ENCODE results near the gene CHAMP1.

DNA sequence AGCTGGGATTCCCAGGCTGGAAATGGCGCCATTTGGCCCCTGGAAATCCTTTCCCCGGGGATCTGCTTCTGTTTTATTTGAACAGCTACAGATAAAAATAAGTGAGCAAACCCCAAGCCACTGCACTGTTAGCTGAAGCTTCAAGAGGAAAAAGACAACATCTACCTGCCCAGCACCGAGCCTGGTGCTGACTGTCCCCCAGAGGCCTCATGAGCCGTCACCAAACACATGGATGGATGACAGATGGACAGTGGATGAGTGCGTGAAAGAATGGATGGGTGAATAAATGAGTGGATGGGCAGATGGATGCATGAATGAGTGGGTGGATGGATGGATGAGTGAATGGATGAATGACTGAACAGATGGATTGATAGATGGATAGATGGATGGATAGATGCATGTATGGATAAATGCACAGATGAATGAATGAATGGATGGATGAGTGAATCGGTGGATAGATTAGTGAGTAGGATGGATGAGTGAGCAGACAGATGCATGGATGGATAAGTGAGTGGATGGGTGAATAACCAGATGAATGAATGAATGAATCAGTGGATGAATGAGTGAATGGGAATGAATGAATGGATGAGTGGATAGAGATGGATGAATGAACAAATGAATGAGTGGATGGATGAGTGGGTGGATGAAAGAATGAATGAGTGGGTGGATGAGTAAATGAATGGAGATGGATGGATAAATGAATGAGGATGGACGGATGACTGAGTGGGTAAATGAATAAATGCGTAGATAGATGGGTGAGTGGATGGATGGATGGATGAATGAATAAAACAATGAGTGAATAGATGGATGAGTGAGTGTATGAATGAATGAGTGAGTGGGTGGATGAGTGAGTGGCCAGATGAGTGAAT lies 13.2 kb downstream of the GAS6 start:
- PRO-cap, result no peak

GRCh38 chr13:113862062-113862774 lies 1.7 kb downstream of the GAS6 start:
- PRO-cap, result no peak

- PRO-cap, result no peak
Observed at GRCh38 chr13:113930860-113931424, 42.9 kb downstream of the C13orf46 start.

GRCh38 chr13:113969712-113969956 lies 4.2 kb downstream of the C13orf46 start:
- PRO-cap, result no peak

- PRO-cap, result unidirectional peak, minus-strand start at chr13:114000367
Observed at GRCh38 chr13:114000139-114000649, 26.3 kb upstream of the C13orf46 start.

DNA sequence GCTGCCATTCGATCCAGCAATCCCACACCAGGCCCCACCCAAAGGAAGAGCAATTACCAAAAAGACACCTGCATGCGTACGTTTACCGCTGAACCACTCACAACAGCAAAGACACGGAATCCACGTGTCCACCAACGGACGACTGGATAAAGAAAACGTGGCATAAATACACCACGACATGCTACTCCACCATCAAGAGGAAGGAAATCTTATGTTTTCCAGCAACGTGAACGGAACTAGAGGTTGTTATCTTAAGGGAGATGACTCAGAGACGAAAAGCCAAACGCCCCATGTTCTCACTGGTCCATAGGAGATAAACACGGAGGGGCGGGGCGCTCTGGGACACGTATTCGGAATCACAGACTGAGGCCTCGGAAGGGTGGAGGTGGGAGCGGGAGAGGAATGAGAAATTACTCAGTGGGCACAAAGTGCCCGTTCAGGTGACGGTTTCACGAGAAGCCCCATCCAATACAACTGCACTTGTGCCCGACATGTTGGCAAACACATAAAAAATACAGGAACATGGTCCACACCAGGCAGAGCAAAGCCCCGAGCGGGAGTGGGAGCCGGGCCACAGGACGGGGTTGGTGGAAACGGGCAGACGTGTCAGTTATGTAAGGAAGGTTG lies 31.0 kb upstream of the C13orf46 start:
- PRO-cap, result no peak

DNA sequence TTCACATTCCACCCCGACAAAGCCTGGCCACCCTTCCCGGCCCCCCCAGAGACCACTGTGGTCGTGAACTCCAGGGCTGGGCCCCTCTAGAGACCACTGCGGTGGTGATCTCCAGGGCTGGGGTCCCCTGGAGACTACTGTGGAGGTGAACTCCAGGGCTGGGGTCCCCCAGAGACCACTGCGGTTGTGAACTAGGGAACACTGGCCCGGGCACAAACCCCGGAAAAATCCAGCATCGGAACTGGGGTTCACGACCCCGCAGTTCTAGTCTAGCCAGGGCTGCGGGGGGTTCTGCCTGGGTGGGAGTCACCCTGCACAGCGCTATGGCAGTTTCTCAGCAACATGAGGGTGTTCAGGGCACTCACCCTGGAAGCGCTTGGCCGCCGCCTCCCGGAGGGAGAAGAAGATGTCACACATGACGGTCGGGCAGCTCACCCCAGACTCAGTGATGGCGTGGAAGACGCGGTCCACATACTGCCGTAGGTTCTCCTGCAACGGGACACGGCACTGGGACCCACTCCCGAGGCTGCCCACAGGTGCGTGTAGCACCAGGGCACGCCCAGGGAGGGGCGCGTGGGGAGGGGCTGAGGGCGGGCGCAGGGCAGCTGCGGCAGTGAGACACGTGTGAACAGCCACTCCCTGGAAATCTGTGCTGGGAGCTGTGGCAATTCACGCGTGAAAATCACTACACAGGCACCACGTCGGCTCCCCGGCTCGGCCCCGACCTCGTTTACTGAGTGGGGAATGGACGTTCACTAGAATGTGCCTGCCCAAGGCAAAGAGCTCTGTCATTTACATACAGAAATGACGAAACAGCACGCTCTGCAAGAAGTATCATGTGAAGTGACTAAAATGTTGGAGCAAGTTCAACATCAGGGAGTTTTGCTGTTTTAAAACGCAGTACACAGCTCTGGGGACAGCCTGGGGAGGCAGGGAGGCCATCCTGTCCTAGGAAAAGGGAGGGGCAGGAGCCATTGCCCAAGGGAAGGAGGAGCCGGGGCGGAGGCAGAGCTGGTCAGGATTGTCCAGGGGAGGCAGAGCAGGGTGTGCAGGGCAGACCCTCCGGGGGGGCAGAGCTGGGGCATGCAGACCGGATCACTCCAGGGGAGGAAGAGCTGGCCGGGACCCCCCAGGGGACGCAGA lies 41.3 kb upstream of the C13orf46 start:
- PRO-cap, result no peak

DNA sequence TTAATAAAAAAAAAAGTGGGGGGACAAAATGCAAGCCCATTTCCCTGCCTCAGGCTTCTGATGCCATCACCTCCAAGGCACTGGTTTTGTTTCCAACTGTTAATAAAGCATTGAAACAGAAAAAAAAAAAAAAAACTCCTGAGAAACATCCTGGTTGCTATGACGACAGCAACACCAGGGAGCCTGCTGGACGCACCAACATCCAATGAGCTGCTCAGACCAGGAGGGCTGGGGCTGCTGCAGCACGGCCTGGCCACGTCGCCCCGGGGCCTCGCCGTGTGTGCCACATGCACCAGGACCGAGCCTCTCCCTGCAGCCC lies 54.6 kb downstream of the RASA3 start:
- PRO-cap, result no peak

DNA sequence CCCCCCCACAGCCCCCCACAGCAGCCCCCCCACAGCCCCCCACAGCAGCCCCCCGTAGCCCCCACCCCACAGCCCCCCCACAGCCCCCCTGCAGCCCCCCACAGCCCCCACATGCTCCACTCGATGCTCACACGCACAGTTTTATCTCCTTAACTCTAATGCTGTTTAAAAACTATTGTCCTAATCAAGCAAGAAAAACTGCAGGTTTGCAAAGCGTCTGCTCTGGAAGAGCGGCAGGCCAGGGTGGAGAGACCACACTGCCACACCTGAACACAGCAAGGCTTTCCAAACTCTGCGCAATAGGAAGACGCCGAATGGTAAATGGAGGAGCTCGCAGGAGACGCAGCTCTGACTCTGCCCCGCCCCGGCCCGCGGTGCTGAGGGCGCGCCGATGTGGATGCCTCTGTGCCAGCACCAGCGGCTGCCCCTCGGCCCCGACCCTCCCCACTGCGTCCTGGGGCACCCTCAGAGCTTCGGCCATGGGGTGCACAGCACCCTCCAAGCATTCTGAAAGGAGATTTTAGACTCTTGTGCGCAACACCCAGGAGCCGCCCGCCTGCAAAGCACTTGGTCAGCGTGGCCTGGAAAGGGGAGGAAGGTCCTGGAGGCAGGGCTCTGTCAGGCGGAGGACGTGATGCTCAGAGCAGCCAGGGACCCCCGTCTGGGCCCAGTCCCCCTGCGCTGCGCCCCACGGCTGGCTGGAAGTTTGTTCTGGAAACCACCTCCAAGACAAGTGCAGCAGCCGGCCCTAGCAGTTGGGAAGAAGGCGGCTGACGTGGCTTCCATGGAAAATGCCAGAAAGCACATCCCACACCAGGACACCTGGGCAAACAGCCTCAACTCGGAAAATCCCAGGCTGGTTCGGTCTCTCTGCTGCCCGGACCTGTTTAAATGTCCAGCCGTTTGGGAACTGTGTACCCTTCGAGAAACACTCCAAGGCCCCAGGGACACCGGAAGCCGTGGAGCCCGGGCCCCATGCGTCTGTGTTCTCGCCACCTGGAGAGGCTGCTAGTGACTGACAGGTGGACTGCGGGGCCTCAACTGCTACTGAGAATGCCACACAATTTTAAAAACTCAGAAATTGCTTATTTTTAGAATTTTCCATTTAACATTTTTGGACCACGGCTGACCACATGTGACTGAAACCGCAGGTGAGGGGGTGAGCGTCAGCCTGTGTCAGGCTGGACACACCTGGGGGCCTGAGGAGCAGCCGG lies 32.2 kb downstream of the RASA3 start:
- PRO-cap, result unidirectional peak, plus-strand start at position 233 of the sequence; bidirectional peak, plus-strand start at position 313 of the sequence, minus-strand start at position 274 of the sequence; bidirectional peak, plus-strand start at position 846 of the sequence, minus-strand start at position 735 of the sequence

DNA sequence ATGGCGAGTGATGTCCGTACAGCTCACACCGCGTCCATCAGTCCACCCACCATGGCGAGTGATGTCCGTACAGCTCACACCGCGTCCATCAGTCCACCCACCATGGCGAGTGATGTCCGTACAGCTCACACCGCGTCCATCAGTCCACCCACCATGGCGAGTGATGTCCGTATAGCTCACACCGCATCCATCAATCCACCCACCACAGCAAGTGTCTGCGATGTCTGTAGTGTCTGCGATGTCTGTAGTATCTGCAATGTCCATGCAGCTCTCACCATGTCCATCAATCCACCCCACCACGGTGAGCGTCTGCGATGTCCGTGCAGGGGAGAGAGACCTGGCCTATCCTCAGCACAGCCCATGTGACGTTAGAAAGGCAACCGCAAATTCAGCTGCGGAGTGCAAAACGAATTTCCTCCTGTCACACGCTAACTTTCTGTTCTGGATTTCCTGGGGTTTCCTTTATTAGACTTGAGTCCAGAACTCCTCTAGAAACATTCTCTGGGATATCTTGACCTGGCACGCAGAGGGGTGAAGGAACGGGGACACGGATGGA lies 18.5 kb downstream of the RASA3 start:
- PRO-cap, result no peak

- PRO-cap, result no peak
Observed at GRCh38 chr13:114126706-114127705, 5.4 kb downstream of the RASA3 start.

GRCh38 chr13:114140026-114140945 lies 7.9 kb upstream of the RASA3 start:
- PRO-cap, result no peak

- PRO-cap, result no peak
Observed at GRCh38 chr13:114143677-114144319, 11.4 kb upstream of the RASA3 start.

DNA sequence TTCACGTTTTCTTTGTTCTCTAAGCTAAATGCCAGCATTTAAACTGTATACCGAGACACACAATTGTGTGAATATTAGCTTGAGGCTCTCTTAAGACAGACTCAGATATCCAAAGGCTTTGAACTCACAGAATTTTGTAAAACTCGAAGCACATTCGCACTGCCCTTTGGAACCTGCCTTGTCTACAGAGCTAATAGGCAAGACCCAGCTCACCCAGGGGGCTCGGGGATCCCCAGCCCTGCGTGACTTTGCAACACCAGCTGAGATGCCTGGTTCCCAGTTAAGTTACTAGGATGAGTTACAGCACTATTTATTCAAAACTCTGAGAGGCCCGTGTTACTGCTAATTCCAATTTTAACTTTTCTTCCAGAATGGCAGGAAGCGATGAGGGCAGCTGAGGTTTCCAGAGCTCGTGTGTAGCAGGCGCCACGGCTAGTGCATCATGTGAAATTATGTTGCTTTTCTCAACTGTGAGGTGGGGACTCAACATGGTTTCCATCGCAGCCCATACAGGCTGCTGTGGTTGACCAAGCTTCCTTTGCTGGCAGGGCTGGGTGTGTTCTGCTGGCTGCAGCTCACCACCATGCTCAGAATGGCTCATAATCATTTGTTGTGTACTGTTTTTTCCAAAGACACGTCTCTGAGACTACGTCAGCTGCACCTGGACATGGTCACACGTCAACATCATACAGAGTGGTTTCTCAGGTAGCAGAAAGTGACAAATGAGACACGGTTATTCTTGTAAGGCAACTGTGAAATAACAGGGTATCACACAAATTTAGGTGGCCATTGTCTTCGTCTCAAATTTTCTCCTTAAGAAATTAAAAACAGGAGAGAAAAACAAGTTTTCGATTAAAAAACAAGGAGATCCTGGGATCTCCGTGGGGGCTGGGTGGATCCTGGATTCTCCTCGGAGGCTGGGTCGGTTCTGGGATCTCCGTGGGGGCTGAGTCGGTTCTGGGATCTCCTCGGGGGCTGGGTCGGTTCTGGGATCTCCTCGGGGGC lies 16.0 kb upstream of the RASA3 start:
- PRO-cap, result no peak

GRCh38 chr13:114280263-114280929 lies 1.0 kb upstream of the UPF3A start:
- PRO-cap, result unidirectional peak, plus-strand start at chr13:114280710; bidirectional peak, plus-strand start at chr13:114280735, minus-strand start at chr13:114280725

- PRO-cap, result no peak
Observed at GRCh38 chr13:114282716-114283129, 1.3 kb downstream of the UPF3A start.

DNA sequence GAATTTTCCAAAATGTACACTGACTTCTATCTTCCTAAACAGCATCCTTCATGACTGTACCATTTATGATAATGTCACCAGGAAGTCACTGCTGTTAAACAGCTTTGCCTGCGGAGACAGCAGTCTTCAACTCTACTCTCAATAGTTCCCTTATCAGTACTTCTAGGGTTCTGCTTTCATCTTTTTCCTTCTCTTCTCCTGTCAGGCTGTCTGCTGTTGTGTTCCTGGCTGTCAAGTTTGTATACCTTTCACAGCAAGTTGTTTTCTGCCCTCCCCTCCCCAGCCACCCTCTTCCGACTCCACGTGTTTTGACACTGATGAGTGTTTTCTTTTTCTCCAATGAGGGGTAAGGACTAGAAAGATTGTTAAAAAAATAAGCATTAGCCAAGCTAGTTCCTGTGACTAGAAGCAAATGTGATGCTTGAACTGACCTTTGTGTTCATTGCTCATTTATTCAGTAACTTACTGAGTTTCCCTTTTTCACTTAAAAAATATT lies 2.2 kb downstream of the UPF3A start:
- PRO-cap, result no peak

DNA sequence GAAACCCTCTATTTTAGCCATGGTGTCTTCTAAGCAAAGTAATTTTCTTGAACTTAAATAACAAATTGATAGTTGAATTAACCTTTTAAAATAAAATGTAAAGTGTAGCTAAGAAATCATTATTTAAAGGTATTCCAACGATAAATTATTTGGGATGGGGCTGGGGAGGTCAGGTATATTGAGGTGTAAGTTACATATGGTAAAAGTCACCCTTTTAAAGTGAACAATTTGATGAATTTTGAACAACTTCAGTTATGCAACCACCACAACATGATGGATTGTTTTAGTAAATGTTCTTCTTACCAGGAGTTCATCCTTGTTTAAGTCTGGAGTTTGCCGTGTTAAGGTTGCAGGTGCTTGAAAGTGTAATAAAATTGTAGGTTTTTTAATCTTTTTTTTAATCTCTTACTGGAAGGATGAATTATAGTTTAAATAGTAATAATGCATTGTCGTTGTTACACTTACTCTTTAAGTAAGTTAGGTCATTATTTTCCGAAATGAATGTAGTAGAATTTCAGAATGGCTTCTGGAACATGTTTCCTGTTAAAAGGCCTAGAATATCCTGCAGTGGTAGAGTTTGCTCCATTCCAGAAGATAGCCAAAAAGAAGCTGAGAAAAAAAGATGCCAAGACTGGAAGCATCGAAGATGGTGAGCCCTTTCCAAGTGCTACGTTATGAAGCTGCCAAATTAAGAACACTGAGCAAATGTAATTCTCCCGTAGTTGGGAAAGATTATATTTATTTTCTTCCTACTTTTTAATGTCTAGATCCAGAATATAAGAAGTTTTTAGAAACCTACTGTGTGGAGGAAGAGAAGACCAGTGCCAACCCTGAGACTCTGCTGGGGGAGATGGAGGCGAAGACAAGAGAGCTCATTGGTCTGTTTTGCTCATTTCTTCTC lies 4.6 kb downstream of the UPF3A start:
- PRO-cap, result no peak

DNA sequence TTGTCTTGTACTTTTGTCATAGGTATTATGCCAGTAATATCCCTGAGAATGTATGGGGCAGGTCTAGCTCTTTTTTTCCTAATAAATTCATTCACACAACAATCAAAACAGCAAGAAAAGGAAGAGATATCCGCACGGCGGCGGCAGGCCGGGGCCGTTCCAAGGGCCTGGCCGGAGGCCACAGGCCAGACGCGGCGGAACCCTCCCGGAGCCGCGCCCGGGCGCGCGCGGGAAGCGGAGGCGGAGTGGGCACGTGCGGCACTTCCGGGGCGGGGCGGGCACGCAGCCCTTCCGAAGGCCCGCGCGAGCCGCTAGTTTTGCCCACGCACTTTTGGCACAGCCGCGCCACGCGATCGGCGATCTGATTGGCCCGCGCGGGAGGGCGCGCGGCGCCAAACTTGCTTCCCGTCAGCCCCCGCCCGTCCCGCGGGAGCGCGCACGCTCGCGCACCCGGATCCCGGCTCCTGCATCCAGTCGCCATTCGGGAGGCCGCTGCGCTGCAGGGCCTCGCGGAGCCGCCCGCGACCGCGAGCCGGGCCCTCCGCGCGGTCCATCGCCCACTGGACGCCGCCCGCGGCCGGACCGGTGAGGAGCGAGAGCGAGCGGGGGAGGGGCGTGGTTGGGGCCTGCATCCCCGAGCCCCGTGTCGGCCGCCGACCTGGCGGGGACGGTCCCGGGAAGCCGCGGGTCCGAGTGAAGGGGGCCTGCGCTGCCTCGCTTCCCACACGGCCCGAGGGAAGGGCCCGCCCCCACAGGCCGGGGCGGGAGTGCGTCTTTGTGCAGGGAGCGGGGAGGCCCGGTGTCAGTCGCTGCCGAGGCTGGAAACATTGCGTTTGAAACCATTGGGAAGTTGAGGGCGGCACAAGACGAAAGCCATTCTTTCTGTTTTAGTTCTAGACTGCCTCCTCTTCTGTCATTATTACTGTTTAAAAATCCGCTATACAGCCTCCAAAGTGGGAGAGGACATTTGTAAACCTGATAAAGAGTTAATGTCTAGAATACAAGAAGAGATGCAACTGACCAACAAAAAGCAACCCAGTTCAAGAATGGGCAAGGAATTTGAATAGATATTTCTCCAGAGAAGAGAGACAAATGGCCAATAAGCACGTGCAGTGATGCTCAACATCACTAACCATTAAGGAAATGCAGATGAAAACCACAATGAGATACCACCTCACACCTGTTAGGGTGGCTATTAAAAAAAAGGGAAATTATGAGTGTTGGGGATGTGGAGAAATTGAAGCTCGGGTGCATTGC lies at the start of gene CHAMP1:
Gene CHAMP1 (plus strand): TSS at position 445 of the 1,257 bp plus-strand sequence.
- PRO-cap, result bidirectional peak, plus-strand start at position 473 of the sequence, minus-strand start at position 207 of the sequence; bidirectional peak, plus-strand start at position 805 of the sequence, minus-strand start at position 727 of the sequence